ENCODE data around the gene TUBB3.

GRCh38 chr16:89818801-89819207, 2.4 kb upstream of the FANCA start:
- PRO-cap: no peak
- RAMPAGE, long total RNA, 2 experiments: no peak in any of the 2 experiments

GRCh38 chr16:89842814-89843274, 14.6 kb downstream of the SPIRE2 start:
- PRO-cap: no peak
- RAMPAGE, long total RNA, 2 experiments: no peak in any of the 2 experiments

DNA sequence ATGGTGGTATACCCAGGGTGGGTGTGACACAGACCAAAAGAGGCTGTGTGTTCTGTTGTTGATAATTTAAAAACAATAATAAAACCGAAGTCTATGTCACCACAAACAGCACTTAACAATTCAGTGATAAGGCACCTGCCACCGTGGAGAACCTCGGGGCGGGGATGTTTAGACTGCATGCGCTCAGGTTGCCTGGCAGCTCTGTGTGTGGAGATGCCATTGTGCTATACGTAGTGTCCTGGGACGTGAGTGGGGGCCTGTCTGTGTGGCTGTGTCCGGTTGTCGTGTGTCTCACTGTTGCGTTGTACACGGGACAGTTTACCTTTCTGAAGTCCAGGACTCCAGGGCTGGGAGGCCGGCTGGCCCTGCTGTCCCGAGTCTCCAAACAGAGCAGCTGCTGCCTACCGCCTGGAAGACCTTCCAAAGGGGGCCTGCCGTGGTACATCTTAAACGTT, 18.8 kb downstream of the SPIRE2 start:
- PRO-cap: no peak
- RAMPAGE, long total RNA, 2 experiments: no peak in any of the 2 experiments

DNA sequence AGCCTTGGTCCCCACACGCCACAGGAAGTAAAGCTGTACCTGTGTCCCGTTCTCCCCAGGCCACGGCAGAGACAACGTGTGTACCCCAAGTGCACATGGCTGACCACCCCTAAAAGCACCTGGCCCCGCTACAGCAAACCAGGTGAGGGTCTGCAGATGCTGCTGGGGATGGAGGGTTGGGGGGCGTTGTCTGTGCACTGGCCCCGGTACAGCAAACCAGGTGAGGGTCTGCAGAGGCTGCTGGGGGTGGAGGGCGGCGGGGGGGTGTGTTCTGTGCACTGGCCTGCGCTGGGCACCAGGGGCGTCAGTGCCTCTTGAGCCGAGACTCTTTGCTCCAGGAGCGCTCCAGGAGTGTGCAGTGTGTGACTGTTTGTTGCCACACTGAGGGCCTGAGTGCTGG, 18.7 kb downstream of the TCF25 start:
- PRO-cap: no peak
- RAMPAGE, long total RNA, 2 experiments: no peak in any of the 2 experiments

GRCh38 chr16:89893381-89894020, 20.1 kb downstream of the TCF25 start:
- PRO-cap: no peak
- RAMPAGE, long total RNA, 2 experiments: no peak in any of the 2 experiments

GRCh38 chr16:89906168-89906696, 12.4 kb upstream of the MC1R start:
- PRO-cap: no peak
- RAMPAGE, long total RNA, 2 experiments: no peak in any of the 2 experiments

DNA sequence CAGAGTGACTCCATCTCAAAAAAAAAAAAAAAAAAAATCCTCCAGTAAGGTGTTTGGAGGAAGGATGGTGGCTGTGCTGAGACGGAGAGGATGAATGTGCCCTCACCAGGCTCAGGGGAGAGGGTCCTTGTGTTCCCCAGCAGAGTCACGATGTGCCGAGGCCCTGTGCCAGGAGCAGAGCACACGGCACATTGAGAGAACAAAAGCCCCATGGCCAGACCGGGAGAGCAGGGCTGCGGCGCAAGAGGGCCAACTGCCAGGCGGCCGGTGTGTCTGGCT, 9.1 kb upstream of the MC1R start:
- PRO-cap: no peak
- RAMPAGE, long total RNA, 2 experiments: no peak in any of the 2 experiments

DNA sequence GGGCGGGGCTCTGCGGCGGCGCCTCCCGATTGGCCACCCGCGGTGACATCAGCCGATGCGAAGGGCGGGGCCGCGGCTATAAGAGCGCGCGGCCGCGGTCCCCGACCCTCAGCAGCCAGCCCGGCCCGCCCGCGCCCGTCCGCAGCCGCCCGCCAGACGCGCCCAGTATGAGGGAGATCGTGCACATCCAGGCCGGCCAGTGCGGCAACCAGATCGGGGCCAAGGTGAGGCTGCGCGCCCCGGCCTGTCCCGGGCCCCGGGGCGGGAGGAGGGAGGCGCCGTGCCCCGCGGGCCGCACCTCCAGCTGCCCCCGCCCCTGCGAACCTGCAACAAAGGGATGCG, at the start of gene TUBB3:
Gene TUBB3, plus strand, starts transcription at position 108 of the 342 bp plus-strand sequence.
- PRO-cap: bidirectional peak, plus-strand start at position 111 of the sequence, minus-strand start outside the sequence
- RAMPAGE, long total RNA, 2 experiments: no peak in any of the 2 experiments

GRCh38 chr16:90001483-90002136, 17.6 kb downstream of the DBNDD1 start:
- PRO-cap: no peak
- RAMPAGE, long total RNA, 2 experiments: no peak in any of the 2 experiments

GRCh38 chr16:90020724-90021620, 1.5 kb upstream of the GAS8 start:
- PRO-cap: no peak
- RAMPAGE, long total RNA, 2 experiments: no peak in any of the 2 experiments

DNA sequence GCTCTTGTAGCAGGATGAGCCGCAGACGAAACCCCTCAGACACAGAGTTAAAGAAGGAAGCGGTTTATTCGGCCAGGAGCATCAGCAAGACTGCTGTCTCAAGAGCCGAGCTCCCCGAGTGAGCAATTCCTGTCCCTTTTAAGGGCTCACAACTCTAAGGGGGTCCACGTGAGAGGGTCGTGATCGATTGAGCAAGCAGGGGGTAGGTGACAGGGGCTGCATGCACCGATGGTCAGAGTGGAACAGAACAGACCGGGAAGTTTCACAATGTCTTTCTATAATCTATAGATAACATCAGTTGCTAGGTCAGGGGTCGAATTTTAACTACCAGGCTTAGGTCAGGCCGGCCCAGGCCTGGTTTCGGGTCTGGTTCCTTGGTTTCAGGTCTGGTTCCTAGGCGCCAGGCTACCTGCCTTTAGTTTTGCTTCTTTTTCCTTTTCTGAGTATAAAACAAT, 20.6 kb downstream of the PRDM7 start:
- PRO-cap: no peak
- RAMPAGE, long total RNA, 2 experiments: no peak in any of the 2 experiments